ENCODE measurements around a stretch of chr13.

GRCh38 chr13:110106783-110107265 is 200.1 kb downstream of the COL4A1 start:
- RRBS: no CpG with 5 or more reads among the region's 4 CpGs

- RRBS: no CpG with 5 or more reads among the region's 17 CpGs
Observed at GRCh38 chr13:110136447-110137586, 170.1 kb downstream of the COL4A1 start.

- RRBS: no CpG with 5 or more reads among the region's 15 CpGs
Observed at GRCh38 chr13:110149365-110150561, 157.2 kb downstream of the COL4A1 start.

DNA sequence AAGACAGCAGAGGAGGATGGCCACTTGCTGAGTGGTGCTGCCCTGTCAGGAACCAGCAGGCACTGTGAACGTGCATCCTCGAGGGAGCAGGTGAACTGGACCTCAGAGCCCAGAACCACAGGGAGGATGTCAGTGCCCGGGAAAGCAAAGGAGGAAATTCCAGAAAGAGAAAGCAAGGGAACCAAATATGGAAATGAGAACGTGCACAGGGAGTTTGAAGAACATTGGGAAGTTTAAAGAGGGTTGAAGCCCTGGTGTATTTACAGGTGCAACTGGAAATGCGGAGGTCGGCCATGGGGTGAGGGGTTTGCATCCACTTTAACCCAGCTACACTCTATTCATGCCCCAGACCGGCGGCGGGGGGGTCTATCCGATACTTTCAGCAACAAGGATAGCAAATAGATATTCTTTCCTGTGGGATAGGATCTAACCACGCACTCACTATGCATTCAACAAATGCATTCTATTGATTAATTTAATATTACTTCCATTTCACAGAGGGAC is 50.5 kb downstream of the COL4A1 start:
- RRBS: 17% methylated on average over 1 of the region's 11 CpGs

- RRBS: 97% methylated on average over 6 of the region's 11 CpGs
Observed at GRCh38 chr13:110258706-110259248, 48.2 kb downstream of the COL4A1 start.

DNA sequence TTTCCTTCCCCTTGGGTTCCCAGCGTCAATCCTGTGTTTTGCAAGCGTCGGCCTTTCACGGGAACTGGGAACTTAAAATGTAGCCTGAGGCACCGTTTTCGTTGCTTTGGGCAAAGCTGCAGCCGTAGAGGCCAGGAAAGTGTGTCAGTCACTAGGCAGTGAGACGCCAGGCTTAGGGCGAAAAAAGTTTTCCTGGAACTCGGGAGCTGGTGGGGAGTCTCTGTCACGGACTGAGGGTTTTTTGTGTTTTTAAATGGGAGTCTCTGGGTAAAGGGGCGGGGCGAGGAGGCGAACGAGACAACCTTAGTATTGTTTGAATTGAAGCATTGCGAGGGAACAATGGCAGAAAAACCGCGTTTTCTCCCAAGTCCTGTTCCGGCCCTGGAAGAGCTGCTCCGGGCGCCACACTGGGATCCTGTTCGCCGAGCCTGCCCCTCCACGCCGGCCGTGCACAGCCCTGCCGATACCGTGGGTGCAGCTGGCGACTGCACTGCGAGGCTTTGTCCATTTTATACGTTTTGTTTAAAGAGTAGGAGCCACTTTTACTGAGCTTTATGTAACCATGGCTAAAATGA is 1.3 kb downstream of the COL4A2 start:
- RRBS: 4% methylated on average over 6 of the region's 31 CpGs

GRCh38 chr13:110312500-110313266 is 5.6 kb downstream of the COL4A2 start:
- RRBS: no CpG with 5 or more reads among the region's 7 CpGs

- RRBS: no CpG with 5 or more reads among the region's 12 CpGs
Observed at GRCh38 chr13:110340688-110341044, 33.6 kb downstream of the COL4A2 start.

- RRBS: no CpG with 5 or more reads among the region's 18 CpGs
Observed at GRCh38 chr13:110387932-110388570, 81.0 kb downstream of the COL4A2 start.

DNA sequence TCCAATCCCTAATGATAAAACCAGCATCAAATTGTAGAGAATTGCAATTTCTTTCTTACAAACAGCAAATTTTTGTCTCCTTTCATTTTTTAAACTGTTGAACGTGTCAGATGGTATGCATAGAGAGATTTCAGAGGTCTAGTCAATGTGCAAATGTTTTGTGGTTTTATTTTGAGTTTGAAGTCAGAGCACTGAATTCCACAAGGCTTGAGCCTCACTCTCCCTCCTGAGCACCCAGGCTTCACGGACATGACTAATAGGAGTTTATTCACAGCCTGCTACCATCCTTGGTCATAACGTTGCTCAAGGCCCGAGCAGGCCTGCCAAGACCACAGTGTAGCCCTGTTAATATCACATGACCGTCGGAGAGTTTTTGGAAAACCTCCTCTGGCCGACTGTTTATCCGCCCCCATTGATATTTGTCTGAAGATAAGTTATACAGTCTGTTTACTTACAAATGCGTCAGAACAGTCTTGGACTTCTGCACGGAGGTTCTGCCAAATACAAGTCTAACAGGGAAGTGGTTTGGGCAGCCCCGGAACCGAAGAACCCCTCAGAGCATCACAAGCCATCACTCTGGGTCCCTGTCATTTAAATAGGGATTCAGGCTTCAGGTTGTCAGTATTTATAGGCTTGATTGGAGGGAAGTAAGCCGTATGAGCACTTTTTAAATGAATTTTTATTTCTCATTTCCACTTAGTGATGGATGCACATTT is 89.8 kb downstream of the COL4A2 start:
- RRBS: no CpG with 5 or more reads among the region's 13 CpGs

GRCh38 chr13:110398171-110398850 is 91.2 kb downstream of the COL4A2 start:
- RRBS: no CpG with 5 or more reads among the region's 8 CpGs

DNA sequence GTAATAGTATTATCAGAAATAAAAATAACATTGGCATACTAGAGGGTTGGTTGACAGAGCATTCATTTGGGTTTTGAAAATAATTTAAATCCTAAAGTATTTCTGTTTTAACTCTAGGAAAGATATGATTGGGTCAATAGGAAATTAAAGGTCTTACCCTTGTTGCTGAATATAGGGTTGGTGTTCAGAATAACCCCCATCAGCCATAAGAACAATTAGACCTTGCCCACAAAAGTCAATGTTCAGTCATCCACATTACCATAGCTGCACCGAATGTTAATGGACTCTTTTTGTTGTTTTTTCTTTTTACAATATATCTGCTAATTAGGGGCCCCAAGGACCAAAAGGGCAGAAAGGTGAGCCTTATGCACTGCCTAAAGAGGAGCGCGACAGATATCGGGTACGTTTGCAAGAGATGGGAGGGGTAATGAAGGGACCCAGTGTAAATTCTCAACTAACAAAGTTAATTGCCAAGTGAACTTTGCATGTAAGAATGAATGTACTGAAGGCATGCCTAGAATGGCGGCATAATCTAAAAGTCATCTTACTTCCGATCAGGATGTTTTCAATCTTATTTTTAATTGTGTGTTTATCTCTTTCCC is 122.6 kb downstream of the COL4A2 start:
- RRBS: no CpG with 5 or more reads among the region's 7 CpGs

- RRBS: no CpG with 5 or more reads among the region's 13 CpGs
Observed at GRCh38 chr13:110483455-110483953, 78.0 kb downstream of the RAB20 start.

- RRBS: no CpG with 5 or more reads among the region's 13 CpGs
Observed at GRCh38 chr13:110484752-110485151, 76.8 kb downstream of the RAB20 start.

DNA sequence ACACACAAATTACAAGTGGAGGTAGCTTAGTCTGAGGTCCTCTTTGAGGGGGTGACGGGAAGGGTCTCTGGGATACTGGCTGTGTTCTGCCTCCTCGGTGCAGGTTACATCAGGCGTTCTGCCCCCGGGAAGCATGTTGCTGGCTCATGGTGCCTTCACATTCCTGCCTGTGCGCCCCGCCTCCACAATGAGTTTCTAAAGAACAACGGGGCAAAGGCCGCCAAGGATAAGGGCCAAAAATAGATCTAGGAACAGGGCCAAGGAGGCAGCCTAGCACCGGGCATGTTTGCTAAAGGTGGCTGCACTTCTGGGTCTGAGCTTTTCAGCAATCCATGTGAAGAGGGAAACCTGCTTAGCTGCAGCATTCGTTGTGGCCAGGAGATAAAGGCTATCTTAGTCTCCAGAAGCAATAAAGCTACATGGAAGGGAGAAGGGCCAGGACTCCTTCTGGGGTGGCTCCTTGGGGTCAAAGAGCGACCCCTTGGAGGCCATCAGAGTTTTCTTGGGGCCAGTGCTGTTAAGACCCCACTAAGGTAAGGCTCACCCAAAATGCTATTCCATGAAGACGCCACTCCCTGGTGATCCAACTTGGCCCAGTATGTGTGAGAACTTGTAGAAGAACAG is 54.3 kb downstream of the RAB20 start:
- RRBS: no CpG with 5 or more reads among the region's 12 CpGs

DNA sequence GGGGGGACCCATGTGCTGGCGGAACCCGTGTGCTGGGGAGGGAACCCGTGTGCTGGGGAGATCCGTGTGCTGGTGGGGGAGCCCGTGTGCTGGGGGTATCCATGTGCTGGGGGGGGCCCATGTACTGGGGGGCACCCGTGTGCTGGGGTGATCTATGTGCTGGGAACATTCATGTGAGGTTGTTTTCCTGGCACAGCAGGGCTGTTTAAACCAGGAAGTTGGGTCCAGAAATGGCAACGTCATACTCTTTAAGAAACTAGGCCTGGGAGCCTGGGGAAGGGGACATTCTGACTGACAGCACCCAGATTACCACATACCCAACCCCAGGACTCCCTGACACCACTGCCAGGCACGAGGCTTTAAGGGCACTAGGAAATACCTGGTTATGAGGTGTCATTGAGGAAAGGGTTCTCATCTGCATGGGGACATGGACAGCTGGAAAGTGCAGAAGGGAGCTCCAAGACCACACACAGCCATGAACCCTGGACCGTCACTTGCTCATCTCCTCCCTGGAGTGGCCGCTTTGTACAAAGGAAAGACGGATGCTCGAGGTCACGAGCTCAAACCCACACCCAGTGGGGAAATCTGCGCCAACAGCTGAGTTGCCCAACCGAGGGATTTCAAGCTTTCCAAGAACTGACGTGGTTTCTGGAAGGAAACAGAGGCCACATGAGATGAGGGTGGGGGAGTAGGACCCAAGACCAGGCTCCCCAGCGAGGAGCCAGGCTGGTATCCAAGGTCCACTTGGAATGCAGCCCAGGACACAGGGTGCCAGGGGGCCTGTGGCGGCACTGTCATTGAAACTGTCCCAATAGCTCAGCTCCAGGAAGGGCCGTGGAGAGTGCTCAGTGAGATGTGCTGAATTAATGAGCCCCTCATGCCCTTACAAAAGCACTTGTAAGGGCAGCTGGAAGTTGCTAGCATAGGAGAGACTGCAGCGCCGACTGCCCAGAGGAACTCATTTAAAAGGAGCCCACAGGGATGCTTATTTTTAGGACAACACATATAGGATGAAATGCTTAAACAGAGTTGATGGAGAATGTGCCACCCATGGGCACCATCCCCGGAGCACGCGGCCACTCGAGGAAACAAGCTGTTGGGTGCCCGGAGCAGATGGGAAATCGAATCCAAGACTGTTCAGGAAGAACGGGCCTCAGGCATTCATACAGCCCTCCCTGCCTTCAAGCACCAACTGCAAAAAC is 40.8 kb downstream of the RAB20 start:
- RRBS: 95% methylated on average over 5 of the region's 28 CpGs

DNA sequence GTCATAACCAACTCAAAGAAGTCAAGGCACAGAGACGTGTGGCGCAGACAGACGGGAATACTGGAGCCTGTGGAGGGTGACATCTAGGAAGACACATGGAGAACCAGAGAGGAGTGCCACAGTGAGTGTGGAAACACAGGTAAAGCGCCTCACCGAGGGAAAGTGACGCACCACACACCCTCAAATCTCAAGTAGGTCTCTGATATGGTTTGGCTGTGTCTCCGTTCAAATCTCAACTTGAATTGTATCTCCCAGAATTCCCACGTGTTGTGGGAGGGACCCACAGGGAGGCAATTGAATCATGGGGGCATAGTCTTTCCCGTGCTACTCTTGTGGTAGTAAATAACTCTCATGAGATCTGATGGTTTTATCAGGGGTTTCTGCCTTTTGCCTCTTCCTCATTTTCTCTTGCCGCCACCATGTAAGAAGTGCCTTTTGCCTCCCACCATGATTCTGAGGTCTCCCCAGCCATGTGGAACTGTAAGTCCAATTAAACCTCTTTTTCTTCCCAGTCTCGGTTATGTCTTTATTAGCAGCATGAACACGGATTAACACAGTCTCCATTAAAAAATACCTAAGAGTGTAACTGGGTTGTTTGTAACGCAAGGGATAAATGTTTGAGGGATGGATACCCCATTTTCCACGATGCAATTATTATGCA is 16.8 kb downstream of the RAB20 start:
- RRBS: no CpG with 5 or more reads among the region's 14 CpGs

- RRBS: no CpG with 5 or more reads among the region's 7 CpGs
Observed at GRCh38 chr13:110576700-110577302, 15.3 kb upstream of the RAB20 start.

DNA sequence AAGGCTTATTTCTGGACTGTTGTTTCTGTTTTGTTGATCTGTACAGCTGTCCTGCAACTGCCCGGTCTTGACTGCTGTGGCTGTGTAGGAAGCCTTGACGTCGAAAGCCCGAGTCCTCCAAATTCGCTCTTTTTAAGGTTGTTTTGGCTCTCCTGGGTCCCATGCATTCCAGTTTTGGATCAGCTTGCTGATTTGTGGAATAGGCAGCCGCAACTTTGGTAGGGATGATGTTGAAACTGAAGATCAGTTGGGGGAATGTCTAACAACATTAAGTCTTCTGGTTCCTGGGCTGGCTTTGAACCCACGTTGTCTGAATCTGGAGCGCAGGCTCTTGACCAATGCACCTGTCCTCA is 15.5 kb downstream of the NAXD start:
- RRBS: no CpG with 5 or more reads among the region's 8 CpGs

DNA sequence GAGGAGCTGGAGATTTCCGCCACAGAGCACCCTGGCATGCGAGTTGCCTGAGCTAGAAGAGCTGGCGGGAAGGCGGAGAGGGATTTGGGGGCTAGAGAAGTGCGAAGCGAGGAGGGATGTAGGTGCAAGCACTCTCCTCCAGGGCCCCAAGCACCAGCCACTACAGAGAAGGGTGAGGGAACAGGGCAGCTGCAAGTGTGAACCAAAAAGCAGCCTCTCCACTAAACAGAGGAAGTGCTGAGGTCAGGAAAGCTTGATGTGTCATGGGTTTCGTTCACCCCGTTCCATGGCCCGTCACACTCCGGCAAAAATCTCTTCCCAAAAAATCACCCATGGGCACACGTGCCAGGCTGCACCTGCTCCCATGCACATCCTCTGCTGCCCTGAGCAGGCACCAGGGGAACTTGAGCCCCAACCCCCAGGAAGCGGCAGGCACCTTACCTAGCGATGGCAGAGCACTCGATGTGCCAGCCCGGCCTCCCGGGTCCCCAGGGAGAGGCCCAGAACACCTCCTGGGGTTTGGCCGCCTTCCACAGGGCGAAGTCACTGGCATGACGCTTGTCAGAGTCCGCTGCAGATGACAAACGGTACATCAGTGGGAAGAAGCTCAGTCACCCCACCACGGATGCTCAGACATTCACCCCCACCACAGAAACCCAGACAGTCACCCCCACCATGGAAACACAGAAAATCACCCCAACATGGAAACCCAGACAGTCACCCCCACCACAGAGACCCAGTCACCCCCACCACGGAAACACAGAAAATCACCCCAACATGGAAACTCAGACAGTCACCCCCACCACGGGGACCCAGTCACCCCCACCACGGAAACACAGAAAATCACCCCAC is 29.2 kb downstream of the CARS2 start:
- RRBS: no CpG with 5 or more reads among the region's 25 CpGs